Epidermal melanocyte (primary cell): ENCODE measurements around the gene SNX21.

GRCh38 chr20:45833145-45833948 is at the start of gene SNX21:
Gene SNX21 (plus strand): TSS chr20:45833799.
- RRBS, result 2% methylated on average over 19 of the region's 41 CpGs

DNA sequence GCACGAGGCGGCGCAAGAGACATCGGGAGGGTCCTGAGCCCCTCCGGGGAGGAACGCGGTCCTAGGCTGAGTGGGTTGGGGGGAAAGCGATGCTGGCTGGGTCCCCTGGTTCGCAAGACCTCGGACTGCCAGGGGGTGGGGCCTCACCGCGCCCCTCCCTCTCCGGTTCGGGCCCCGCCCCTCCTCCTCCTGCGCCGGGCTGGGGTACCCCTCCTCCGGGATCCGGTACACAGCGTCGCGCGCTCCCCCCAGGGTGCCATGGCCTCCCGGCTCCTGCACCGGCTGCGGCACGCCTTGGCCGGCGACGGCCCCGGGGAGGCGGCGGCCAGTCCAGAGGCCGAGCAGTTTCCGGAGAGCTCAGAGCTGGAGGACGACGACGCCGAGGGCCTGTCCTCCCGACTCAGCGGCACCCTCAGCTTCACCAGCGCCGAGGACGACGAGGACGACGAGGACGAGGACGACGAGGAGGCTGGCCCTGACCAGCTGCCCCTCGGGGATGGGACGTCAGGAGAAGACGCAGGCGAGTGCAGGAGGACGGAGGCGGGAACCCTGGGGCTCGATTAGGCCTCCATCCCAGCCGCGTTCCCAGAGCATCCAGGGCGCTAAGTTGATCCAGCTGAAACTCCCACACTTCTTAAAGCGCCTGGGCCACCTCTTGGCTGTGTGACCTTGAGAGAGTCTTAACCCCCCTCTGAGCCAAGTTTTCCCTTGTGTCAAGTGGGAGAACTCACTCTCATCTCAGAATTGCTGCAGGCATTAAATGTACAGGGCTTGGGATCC is 540 bp downstream of the SNX21 start:
- RRBS, result 5% methylated on average over 16 of the region's 61 CpGs

DNA sequence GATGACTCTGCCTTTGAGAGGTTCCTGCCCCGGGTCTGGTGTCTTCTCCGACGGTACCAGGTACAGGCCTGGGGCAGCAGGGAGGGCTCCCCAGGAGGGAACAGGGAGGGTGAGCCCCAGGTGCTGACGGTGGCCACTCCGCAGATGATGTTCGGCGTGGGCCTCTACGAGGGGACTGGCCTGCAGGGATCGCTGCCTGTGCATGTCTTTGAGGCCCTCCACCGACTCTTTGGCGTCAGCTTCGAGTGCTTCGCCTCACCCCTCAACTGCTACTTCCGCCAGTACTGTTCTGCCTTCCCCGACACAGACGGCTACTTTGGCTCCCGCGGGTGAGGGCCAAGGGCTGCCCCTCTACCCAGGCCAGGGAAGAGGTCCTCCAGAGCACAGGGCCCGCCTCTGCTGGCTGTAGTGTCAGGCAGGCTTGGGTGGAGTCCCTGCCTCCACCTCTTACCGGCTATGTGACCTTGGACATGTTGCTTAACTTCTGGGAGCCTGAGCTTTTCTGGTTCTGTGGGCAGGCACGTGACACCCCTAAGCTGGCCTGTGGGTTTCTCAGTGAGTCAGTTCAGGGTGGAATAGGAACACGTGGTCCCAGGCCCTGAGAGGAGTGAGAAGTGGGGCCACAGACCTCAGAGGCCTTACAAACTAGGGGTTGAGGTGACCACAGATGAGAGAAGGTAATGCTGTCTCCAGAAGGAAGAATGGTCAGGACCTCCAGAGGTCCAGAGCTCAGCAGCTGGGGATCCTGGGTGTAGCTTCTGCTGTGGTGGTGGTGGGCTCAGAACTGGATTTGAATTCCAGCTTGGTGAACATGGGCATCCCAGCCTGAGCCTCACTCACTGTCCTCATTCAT is 11.8 kb downstream of the PCIF1 start:
- RRBS, result no CpG with 5 or more reads among the region's 22 CpGs

GRCh38 chr20:46004604-46005209 is 4.0 kb upstream of the MMP9 start:
- RRBS, result no CpG with 5 or more reads among the region's 3 CpGs

- RRBS, result 4% methylated on average over 12 of the region's 29 CpGs
Observed at GRCh38 chr20:46363517-46364263, 535 bp downstream of the SLC35C2 start.

- RRBS, result no CpG with 5 or more reads among the region's 22 CpGs
Observed at GRCh38 chr20:46562220-46563247, 12.1 kb upstream of the OCSTAMP start.

GRCh38 chr20:46640635-46641209 is 10.5 kb downstream of the SLC13A3 start:
- RRBS, result 81% methylated on average over 5 of the region's 12 CpGs

- RRBS, result no CpG with 5 or more reads among the region's 5 CpGs
Observed at GRCh38 chr20:46715055-46715809, 5.8 kb downstream of the SLC2A10 start.

- RRBS, result 4% methylated on average over 22 of the region's 52 CpGs
Observed at GRCh38 chr20:46811165-46811823, 83.3 kb upstream of the EYA2 start.

DNA sequence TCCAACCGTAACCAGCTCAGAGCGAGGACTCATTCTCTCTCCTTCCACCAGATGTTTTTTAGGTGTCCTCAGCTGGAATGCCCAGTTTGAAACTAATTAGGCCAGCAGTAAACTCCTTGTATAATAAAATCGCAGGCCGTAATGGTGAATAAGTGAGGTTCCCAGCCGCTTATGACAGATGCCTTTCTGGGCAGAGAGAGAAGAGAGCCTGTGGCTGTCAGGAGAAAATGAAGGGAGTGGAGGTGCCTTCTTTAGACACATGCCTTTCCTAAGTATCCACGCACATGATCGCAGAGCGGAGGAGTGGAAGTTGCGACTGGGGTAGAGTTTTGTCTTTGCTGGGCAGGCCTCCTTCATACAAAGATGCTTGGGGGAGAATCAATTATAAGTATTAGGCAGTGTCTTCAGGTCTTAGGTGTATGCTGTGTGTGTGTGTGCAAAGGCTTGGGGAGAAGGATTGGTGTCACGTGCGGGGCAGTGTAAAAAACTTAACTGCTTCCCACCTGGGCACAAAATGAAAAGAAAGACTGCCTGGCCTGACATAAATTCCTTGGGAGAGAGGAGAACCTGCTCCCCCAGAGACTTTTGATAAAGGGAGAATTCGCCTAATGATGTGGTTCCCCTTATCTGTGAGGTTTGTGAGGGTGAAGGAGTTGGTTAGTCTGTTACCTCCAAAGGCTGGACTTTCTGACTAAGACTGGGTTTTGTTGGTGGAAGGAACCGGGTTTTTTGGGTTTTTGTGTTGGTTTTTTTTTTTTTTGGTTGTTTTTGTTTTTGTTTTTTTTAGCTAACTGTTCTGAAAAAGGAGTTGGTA is 3.1 kb downstream of the EYA2 start:
- RRBS, result no CpG with 5 or more reads among the region's 13 CpGs

DNA sequence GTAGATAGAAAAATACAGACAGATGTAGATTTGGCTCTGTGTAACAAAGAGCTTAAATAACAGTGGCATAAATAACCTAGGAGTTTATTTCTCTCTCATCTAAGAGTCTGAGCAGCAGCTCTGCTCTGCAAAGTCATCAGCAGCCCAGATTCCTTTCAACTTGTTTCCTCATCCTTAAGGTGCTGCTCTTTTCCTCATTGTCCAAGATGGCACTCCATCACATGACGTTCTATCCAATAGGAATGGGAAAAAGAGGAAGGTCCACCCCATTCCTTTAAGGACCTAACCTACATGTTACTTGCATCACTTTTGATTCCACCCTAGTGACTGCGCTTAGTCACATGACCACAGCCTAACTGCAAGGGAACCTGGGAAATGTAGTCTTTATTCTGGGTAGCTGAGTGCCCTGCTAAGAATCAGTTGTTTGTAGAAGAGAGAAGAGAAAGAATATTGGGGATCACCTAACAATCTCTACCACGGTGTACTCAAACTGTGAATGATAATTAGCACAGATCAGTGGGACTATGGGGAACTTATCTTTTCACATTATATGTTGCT is 76.6 kb downstream of the EYA2 start:
- RRBS, result no CpG with 5 or more reads among the region's 3 CpGs

DNA sequence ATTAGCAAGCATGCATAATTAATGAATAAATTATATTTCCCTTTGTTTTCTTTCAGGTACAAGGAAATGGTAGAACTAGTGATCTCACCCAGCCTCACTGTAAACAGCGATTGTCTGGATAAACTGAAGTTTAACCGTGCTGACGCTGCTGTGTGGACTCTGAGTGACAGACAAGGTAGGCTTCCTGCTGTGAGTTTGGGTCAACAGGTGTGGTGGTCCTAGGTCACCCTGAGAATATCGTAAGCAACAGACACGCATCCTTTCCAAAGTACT is 95.2 kb downstream of the EYA2 start:
- RRBS, result no CpG with 5 or more reads among the region's 5 CpGs

GRCh38 chr20:47214171-47214585 is 142.3 kb downstream of the ZMYND8 start:
- RRBS, result no CpG with 5 or more reads among the region's 12 CpGs

- RRBS, result 7% methylated on average over 2 of the region's 15 CpGs
Observed at GRCh38 chr20:47318019-47318827, 38.3 kb downstream of the ZMYND8 start.

DNA sequence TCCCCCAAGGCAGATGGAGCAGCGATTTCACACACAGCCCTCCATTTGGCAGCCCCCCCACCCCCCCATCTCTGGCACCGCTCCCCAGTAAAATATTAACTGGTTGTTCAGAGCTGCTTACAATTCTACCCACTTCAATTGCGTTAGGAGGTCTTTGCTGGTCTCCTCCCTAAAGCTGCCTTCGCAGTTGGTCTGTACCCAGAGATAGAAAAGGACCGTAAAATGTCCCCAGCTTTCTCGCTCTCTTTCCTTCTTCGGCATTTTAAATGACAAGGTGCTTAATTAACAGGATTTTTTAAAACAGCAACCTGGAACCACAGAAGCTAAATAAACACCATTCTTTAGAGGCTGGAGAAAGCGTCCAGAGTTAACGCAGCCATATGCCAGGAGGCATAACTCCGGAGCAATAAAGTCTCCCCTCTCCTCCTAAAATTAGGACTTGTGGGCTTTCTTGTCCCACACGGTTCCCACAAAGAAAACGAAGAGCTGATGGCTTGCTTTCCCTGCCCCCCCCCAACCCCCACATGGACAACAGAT is 1.7 kb upstream of the ZMYND8 start:
- RRBS, result no CpG with 5 or more reads among the region's 12 CpGs

- RRBS, result no CpG with 5 or more reads among the region's 32 CpGs
Observed at GRCh38 chr20:47360164-47361428, 4.1 kb upstream of the ZMYND8 start.

GRCh38 chr20:47368829-47369505 is 12.5 kb upstream of the ZMYND8 start:
- RRBS, result no CpG with 5 or more reads among the region's 10 CpGs

DNA sequence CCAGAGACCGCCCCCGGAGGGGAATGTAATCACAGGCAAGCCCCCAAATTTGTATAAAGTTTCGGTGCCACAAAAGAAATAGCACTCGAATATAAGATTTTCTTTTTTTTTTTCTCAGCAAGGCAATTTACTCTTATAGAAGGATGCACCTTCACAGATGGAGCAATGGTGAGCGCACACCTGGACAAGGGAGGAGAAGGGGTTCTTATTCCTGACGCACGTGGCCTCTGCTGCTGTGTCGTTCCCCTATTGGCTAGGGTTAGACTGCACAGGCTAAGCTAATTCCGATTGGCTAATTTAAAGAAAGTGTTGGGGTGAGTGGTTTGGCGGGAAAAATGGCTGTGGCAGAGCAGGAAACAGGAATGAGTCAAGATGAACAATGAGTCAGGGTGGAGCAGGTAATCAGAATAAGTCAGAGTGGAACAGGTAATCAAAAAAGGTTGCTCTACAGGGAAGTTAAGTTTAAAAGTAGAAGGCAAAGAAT is 19.6 kb downstream of the NCOA3 start:
- RRBS, result no CpG with 5 or more reads among the region's 10 CpGs

DNA sequence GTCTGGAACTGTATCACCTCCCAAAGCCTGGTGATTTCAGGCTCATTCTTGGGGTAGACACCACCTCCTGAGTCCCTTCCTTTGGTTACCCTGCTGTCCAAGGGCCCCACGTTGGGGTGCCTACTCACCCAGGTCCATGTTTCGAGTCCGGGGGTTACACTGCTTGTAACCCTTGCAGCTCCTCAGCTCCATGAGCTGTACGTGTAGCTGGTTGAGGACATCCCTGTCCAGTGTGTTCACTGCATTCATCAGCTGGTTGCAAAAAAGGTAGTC is 123.7 kb downstream of the SULF2 start:
- RRBS, result no CpG with 5 or more reads among the region's 4 CpGs

DNA sequence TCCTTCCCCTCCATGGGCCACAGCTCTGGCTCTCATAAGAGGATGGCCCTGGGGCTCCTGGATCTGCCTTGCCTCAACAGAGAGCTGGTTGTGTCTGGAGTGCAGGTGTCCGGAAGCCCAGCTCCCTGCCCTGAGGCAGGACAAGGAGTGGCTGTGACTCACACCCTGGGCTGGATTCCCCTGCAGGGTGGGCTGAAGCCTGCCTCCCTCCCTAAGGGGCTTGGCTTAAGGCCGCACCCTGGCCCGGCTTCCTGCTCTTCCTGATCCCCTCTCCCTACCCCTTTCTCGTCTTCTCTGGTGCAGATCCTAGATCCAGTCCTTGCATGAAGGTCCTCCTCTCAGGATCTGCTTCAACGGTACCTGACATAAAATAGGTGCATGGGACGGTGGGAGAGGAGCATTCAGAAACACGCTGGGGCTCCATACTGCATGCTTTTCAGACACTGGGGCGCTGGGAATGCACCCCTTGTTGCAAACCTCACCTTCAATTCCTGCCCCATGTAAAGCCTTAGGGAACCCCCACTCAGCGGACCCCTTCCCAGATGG is 24.5 kb upstream of the SULF2 start:
- RRBS, result no CpG with 5 or more reads among the region's 9 CpGs